Gastrocnemius medialis (tissue), 3 donors: ENCODE measurements around the genes REN and PPP1R15B.

GRCh38 chr1:202891862-202892506 lies 3.0 kb upstream of the RABIF start:
- PRO-cap = no peak
- RAMPAGE, long total RNA, 3 experiments = no peak in any of the 3 experiments

DNA sequence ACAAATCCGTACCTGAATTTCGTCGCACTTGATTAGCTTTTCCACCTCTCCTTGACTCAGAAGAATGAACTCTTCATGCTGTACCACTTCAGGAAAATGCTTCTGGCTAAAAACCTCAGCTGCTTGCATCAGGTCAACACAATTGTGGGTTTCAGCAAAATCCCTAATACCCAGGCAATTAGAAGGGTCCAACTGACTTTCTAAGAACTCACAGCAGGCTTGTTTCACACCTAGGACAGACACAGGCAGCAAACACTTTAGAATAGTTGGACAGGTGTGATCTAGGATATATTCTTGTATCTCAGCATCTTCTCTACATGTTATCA lies 8.9 kb downstream of the KLHL12 start:
- PRO-cap = no peak
- RAMPAGE, long total RNA, 3 experiments = no peak in any of the 3 experiments

- PRO-cap = no peak
- RAMPAGE, long total RNA, 3 experiments = no peak in any of the 3 experiments
These were observed 7.2 kb downstream of the ADIPOR1 start for GRCh38 chr1:202950948-202951212.

- PRO-cap = no peak
- RAMPAGE, long total RNA, 3 experiments = no peak in any of the 3 experiments
These were observed 1.2 kb downstream of the TMEM183A start for GRCh38 chr1:203008275-203008912.

DNA sequence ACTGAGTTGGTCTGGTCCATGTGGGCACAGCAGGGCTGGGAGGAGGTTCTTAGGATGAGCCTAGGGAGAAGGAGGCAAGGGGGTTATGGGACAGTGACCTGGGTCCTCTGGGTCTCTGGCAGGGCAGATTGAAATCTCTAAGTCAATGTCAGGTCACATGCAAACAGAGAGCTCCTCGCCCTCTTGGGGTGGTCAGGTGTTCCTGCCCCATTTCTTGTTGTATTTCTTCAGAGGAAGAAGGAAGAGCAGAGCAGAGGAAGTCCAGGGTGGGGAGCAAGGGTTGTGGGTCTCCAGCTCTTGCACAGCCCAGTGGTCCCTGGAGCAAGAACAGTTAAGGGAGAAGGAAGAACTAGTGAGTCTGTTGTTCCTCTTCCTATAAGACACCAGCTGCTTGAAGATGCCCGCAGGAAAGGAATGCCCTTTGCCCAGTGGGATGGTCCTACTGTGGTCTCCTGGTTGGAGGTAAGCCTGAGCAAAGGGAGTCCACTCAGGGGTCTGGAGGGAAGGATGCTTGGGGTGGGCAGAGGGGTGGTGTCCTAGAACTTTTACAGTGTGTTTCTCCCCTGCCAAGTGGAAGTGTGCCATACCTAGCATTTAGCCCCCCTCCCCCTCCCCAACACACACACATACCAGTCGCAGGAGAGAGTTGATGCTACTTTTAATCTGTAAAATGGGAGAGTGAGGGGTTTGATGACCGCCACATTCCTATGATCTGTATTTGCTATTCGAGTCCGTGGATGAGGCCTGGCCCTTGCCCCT lies 26.2 kb downstream of the MYOG start:
- PRO-cap = no peak
- RAMPAGE, long total RNA, 3 experiments = no peak in any of the 3 experiments

GRCh38 chr1:203274712-203275509 lies 30.4 kb upstream of the BTG2 start:
- PRO-cap = bidirectional peak, plus-strand start at chr1:203275275, minus-strand start at chr1:203275056
- RAMPAGE, long total RNA, 3 experiments = no peak in any of the 3 experiments

DNA sequence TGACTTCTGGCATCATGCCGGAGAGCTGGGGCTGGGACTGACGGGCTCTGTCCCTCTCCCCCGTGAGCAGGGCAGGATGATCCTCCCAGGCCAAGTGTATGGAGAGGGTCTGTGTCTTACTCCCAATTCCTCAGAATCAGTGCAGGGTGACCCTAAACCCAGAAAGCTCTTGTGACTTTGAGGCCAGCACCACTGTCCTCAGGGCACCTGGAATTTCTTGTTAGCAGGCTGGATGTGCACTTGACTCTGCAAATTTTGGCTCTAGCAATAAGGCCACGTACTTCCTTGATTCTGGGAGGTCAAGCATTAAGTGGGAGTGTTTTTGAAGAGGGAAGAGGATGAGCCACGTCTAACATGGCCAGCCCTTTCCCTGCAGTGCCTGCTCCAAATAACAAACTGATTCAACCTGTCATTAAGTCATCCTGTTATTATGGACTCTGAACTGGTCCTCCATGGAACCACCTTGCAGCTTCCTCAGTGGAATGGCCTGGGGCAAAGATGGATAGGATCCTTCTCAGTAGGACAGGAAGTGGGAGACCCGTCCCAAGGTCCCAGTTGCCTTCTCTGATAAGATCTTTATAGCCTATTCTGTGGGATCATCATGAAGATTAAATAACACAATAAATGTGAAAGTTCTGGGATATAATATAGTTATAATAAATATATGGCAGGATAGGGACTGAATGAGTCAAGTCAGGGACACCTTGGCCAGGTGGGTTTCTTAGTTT lies 20.6 kb upstream of the BTG2 start:
- PRO-cap = no peak
- RAMPAGE, long total RNA, 3 experiments = no peak in any of the 3 experiments

- PRO-cap = bidirectional peak, plus-strand start at chr1:203327570, minus-strand start at chr1:203327400
- RAMPAGE, long total RNA, 3 experiments = no peak in any of the 3 experiments
These were observed 22.3 kb downstream of the BTG2 start for GRCh38 chr1:203327259-203328301.

GRCh38 chr1:203344039-203344752 lies 6.7 kb downstream of the FMOD start:
- PRO-cap = no peak
- RAMPAGE, long total RNA, 3 experiments = no peak in any of the 3 experiments

DNA sequence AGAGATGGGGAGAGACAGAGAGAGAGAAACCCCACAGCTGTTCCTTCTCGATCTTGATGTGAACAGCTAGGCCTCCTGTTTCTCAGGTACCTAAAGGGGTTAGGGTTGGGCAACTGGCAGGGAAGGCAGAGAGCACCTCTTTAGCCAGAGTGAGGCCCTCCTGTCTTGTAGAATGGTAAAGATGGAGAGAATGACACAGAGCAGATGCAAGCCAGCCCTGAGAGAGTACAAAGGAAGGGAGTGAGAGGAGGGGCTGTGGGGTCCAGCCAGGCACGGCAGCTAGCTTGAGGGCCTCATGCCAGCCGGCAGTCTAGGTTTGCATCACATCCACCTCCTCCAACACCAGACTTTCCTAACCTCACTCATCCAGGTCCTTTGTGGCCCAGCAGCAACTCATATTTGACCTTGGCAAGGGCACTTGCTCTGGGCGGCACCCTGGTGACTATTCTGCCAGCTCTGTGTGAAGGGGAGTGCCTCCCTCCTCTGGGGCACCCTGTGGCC lies 13.2 kb downstream of the OPTC start:
- PRO-cap = no peak
- RAMPAGE, long total RNA, 3 experiments = no peak in any of the 3 experiments

DNA sequence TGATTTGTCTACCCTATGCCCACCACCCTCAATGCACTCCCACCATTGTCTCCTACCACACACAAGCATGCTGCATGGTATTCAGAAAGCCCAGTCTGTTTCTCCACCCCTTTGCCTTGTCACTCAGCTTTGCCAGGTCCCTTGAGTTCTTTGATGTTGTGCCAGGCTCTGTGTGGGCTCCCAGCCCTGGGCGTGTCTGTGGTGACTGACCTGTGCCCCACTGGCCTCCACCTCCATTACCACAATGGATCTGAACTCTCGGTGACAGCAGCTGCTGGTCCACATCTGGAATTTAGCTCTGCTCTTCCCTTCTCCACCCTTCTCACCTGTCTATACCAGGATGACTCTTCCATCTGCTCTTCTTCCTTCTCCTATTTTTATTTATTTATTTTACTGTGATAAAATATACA lies 35.0 kb downstream of the ATP2B4 start:
- PRO-cap = no peak
- RAMPAGE, long total RNA, 3 experiments = no peak in any of the 3 experiments

- PRO-cap = no peak
- RAMPAGE, long total RNA, 3 experiments = no peak in any of the 3 experiments
These were observed 41.0 kb downstream of the ATP2B4 start for GRCh38 chr1:203667340-203668240.

GRCh38 chr1:203771748-203772284 lies 6.8 kb downstream of the LAX1 start:
- PRO-cap = unidirectional peak, minus-strand start at chr1:203772184
- RAMPAGE, long total RNA, 3 experiments = no peak in any of the 3 experiments

DNA sequence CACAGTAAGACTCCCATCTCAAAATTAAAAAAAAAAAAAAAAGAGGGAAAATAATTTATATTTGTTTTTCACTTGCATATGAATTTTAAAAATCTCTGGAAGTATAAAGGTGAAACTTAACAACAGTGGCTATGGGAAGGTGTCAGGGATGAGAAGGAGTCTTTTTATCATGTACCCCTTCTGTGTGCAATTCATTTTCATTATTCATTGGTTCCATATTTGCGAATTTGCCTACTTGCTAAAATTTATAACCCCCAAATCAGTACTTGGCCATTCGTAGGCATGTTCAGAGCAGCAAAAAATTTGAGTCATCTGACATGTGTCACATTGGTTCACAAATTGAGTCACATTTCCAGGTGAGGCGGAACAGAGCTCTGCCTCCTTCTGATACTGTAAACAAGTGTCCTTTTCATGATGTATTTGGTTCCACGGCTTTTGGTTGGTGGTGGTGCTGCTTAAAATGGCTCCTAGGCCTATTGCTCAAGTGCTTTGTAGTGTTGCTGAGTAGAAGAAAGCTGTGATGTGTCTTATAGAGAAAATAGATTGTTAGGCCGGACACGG lies 28.9 kb downstream of the ZBED6 start:
- PRO-cap = no peak
- RAMPAGE, long total RNA, 3 experiments = no peak in any of the 3 experiments

GRCh38 chr1:204166259-204166583 lies at the start of gene REN:
REN (minus strand) TSS chr1:204166337.
- PRO-cap = no peak
- RAMPAGE, long total RNA, 3 experiments = no peak in any of the 3 experiments

DNA sequence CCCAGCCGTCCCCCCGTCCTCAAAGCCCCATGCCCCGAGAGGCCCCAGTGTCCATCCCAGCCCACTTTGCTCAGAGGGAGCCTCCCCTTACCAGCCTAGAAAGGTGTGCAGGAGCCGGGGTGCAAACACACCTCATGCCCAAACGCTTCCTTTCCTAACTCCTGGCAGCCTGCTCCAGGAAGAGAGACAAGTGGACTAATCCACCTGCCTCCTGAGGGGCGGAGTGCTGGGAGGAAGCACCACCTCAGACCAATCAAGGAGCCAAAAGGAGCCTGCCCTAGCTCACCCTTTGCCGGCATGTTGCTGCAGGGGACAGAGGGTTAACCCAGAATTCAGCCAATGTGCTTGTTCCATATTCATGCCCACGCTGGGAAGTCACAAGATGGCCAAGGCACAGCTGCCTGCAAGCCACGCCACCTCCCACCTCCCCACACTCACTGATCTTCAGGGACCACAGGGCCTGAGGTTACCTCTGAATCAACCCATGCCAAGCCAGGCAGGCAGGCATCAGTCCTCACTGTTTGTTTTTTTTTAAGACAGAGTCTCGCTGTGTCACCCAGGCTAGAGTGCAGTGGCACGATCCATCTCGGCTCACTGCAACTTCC lies 27.8 kb downstream of the PLEKHA6 start:
- PRO-cap = no peak
- RAMPAGE, long total RNA, 3 experiments = no peak in any of the 3 experiments

DNA sequence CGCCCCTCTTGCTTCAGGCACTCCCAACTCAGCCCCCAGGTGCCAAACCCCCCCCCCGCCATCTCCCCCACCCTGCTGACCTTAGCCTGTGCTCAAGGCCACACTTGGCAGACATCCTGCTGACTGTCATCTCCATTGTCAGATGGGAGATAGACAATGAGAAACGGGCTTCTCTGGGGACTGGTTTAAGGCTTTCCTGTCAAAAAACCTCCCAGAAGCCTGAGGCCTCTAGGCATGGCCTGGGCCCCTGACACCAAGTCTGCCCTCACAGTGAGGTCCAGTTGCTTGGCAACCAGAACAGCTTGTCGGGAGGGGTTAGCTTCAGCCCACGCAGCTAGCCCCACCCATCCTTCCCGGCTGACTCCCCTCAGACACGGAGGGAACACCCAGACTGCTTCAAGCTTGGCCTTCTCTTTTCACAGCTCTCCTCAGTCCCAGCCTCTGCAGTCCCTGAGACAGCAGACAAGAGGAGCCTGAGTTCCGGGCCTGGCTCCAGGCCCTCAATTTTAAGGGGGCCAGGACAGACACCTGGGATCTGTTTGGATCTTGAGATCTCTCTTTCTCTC lies 11.0 kb downstream of the PLEKHA6 start:
- PRO-cap = no peak
- RAMPAGE, long total RNA, 3 experiments = no peak in any of the 3 experiments

DNA sequence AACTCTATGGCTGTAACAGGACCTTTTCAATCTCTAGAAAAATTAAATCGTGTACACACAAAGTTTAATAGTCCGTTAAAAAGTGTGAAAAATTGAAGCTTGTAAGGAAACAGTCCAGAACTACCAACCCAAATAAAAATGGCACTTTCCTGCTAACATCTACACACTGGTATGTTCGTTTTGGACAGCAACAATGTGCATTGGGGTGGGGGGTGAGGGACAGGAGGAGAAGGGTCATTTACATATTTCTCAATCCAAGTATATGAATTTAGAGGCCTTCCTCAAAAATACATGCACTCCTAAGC lies 2.6 kb downstream of the PPP1R15B start:
- PRO-cap = no peak
- RAMPAGE, long total RNA, 3 experiments = no peak in any of the 3 experiments

GRCh38 chr1:204411517-204412396 lies at the start of gene PPP1R15B:
PPP1R15B (minus strand) TSS chr1:204411817.
- PRO-cap = bidirectional peak, plus-strand start at chr1:204412093, minus-strand start at chr1:204411816
- RAMPAGE, long total RNA, 3 experiments = no peak in any of the 3 experiments

GRCh38 chr1:204418553-204419667 lies 7.3 kb upstream of the PPP1R15B start:
- PRO-cap = no peak
- RAMPAGE, long total RNA, 3 experiments = no peak in any of the 3 experiments